OCI-LY7 (cell line): Measurements from ENCODE around the gene GAMT.

GRCh38 chr19:1022650-1023215 is 1.8 kb upstream of the TMEM259 start:
- PRO-cap, result no peak
- RAMPAGE, long total RNA, result no peak

GRCh38 chr19:1047447-1047714 is 7.5 kb downstream of the ABCA7 start:
- PRO-cap, result no peak
- RAMPAGE, long total RNA, result no peak

- PRO-cap, result no peak
- RAMPAGE, long total RNA, result no peak
Observed at GRCh38 chr19:1047715-1048018, 7.8 kb downstream of the ABCA7 start.

GRCh38 chr19:1093628-1094328 is 1.4 kb downstream of the POLR2E start:
- PRO-cap, result unidirectional peak, plus-strand start at chr19:1094168
- RAMPAGE, long total RNA, result no peak

DNA sequence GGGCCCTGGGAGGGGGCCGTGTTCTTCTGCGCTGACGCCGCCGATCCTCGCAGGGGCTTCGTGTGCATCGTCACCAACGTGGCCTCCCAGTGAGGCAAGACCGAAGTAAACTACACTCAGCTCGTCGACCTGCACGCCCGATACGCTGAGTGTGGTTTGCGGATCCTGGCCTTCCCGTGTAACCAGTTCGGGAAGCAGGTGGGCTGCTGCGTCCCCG is 1.4 kb downstream of the GPX4 start:
- PRO-cap, result no peak
- RAMPAGE, long total RNA, result no peak

- PRO-cap, result no peak
- RAMPAGE, long total RNA, result no peak
Observed at GRCh38 chr19:1122508-1123094, 18.8 kb downstream of the GPX4 start.

DNA sequence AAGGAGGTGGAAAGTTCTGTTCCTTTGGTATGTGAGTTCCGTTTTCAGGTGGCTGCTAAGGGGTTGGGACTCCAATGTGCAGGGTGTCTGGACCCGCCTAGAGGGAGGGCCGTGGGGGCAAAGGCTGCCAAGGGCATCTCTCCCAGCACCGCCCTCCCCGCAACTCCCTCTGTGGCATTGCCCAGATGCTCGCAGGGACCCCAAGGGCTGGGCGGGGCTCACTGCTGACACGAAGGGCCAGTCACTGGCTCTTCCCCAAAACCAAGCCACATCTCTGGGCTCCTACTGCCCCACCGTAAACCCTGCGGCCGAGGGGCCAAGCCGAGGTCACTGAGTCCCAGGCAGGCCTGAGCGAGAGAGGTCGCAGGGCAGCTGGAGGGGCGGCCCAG is 27.2 kb downstream of the SBNO2 start:
- PRO-cap, result no peak
- RAMPAGE, long total RNA, result no peak

GRCh38 chr19:1163068-1163732 is 10.9 kb downstream of the SBNO2 start:
- PRO-cap, result no peak
- RAMPAGE, long total RNA, result no peak

DNA sequence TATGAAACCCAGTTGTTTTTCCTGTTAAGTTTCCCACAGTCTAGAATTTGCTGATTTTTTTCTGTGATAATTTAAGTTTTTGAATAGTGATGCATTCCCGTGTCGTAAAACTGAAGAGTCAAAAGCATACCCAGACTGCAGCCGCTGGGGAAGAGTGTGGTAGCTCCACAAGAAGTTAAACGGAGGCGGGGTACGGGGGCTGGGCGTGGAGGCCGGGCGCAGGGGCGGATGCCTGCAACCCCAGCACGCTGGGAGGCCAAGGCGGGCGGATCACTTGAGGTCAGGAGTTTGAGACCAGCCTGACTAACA is 13.2 kb upstream of the STK11 start:
- PRO-cap, result no peak
- RAMPAGE, long total RNA, result no peak

DNA sequence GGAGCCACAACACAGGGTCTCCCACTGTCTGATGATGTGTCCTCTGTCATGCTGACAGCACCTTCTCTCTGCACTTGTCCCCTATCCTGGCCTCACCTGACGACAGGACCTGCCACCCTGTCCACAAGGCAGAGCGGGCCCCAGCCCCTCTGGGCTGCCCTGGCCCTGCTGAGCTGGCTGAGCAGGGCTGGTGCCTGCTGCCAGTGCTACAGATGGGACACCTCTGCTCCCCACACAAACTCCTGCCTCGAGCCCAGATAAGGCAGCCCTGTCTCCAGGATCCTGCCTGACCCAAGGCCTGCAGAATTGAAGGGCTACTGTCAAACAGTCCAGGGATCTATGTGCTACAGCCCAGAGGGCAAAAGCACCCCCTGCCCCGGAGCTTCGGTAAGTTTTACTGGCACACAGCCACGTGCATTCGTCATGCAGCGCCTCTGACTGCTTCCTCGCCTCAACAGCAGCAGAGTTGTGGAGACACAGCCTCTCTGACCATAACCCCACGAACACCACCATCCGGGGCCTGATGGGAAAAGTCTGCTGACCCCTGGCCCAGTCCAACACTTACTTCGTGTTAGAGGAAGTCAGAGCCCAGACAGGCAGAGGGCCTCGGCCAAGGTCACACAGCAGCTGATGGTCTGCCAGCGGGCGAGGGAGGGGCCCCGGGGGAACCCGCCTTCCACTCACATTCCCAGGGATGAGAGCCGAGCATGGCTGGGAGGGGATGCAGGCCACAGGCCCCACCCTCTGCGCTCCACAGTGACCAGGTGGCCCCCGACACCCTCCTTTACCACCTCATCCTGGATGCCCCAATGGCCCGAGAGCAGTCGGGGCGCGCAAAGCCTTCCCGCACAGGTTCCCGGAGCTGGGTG is 5.2 kb downstream of the CBARP start:
- PRO-cap, result no peak
- RAMPAGE, long total RNA, result no peak

- PRO-cap, result bidirectional peak, plus-strand start at chr19:1261809, minus-strand start at chr19:1261781
- RAMPAGE, long total RNA, result no peak
Observed at GRCh38 chr19:1261715-1262357, 7.3 kb upstream of the CIRBP start.

GRCh38 chr19:1269475-1270512 is 662 bp downstream of the CIRBP start:
- PRO-cap, result bidirectional peak, plus-strand start at chr19:1269767, minus-strand start at chr19:1269633
- RAMPAGE, long total RNA, result no peak

DNA sequence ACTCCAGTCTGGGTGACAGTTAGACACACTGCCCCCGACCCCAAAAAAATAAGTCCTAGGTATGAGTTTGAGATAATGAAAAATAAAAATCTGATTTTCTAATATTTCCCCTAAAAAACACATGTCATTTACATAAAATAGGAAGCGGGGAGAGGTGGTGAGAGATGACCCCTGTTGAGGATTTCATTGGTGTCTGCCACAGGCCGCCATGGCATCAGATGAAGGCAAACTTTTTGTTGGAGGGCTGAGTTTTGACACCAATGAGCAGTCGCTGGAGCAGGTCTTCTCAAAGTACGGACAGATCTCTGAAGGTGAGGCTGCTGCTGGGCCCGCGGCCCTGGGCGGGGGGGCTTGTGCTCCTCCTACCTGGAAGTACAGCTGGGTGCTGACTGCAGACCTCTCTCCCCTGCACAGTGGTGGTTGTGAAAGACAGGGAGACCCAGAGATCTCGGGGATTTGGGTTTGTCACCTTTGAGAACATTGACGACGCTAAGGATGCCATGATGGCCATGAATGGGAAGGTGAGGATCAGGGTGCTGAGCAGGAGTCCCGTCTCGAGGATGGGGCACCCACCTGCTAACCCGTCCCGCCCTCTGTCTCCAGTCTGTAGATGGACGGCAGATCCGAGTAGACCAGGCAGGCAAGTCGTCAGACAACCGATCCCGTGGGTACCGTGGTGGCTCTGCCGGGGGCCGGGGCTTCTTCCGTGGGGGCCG is 1.8 kb downstream of the CIRBP start:
- PRO-cap, result no peak
- RAMPAGE, long total RNA, result no peak

- PRO-cap, result no peak
- RAMPAGE, long total RNA, result no peak
Observed at GRCh38 chr19:1272804-1273873, 2.2 kb upstream of the FAM174C start.

DNA sequence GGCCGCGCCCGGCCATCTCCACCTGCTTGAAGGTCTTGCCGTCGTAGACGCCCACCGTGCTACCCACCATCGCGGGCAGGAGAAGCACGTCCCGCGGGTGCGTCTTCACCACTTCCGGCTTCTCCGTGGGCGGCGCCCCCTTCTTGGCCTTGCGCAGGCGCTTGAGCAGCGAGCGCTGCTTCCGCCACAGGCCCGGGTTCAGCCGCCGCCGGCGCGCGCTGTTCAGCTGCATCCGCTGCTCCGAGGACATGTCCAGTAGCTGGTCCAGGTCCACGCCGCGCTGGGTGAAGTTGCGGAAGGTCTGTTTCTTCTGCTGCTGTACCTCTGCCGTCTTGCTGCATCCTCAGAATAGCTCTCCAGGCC is 21.7 kb downstream of the EFNA2 start:
- PRO-cap, result no peak
- RAMPAGE, long total RNA, result no peak

GRCh38 chr19:1379824-1380372 is 3.8 kb upstream of the NDUFS7 start:
- PRO-cap, result no peak
- RAMPAGE, long total RNA, result no peak

GRCh38 chr19:1401302-1401941 is at the start of gene GAMT:
Gene GAMT (minus strand): TSS chr19:1401542.
- PRO-cap, result bidirectional peak, plus-strand start at chr19:1401623, minus-strand start at chr19:1401532
- RAMPAGE, long total RNA, result no peak

DNA sequence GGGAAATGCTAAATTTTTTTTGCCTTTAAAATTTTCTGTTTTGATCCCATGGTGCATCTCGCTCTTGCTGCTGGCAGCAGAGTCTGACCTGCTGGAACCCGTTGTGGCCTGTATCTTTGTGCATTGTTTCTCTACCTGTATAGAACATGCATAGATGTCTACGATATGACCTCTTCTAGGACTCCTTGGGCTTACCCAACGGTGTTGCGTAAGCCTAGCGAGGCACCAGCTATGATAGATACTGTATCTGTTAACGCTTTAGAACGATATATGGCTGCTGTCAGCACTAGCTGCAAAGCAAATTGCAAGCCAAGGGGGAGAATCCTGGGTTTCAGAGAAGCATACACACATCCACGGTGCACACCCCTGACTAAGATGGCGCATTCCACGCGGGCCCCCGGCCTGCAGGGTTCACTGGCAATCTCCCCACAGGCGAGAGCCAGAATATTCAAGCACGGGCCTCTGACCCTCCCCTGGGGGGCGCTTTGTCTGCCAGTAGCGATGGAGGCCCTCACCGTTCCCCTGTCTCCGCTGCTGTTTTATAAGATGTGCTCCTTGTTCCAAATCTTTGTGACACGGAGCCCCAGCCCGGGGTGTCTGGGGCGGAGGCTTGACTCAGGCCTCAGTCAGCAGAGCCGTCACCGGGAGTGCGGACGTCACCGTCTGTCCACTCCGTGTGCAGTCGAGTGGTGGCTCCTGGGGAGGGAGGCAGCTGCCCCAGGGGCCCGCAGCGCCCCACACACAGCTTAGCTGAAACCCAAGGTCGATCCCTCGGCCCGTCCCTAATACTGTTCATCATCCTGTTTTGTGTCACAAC is 13.0 kb upstream of the RPS15 start:
- PRO-cap, result no peak
- RAMPAGE, long total RNA, result no peak

- PRO-cap, result no peak
- RAMPAGE, long total RNA, result no peak
Observed at GRCh38 chr19:1432257-1432928, 5.8 kb upstream of the RPS15 start.

- PRO-cap, result no peak
- RAMPAGE, long total RNA, result no peak
Observed at GRCh38 chr19:1441752-1442658, 3.8 kb downstream of the RPS15 start.